Measurements from ENCODE around the genes FOXD2 and AGBL4.

DNA sequence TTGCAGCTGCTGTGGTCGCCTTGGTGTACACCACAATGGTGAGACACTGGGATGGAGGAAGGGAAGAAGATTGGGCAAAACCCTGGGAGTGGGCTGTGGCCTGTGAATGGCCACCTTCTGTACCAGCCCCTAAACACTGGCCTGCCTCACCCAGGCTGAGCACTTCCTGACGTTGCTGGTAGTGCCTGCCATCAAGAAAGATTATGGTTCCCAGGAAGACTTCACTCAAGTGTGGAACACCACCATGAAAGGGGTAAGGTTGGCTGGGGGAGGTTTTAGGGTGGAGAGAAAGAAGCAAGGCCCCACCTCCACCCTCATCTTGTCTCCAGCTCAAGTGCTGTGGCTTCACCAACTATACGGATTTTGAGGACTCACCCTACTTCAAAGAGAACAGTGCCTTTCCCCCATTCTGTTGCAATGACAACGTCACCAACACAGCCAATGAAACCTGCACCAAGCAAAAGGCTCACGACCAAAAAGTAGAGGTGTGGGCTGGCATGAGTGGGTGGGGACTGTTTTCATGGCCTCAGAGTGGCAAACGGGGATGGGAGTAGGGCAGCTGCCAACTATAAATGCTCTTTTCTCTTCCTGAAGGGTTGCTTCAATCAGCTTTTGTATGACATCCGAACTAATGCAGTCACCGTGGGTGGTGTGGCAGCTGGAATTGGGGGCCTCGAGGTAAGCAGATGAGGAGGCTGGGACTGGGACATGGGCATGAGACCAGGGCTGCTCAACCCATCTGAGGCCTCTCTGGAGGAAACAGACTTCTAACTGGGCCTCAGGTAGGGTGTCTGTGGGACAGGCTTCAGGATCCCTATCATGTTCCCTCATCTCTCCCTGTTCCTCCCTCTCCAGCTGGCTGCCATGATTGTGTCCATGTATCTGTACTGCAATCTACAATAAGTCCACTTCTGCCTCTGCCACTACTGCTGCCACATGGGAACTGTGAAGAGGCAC, 8.6 kb upstream of the P3R3URF start:
- PRO-cap, result no peak

DNA sequence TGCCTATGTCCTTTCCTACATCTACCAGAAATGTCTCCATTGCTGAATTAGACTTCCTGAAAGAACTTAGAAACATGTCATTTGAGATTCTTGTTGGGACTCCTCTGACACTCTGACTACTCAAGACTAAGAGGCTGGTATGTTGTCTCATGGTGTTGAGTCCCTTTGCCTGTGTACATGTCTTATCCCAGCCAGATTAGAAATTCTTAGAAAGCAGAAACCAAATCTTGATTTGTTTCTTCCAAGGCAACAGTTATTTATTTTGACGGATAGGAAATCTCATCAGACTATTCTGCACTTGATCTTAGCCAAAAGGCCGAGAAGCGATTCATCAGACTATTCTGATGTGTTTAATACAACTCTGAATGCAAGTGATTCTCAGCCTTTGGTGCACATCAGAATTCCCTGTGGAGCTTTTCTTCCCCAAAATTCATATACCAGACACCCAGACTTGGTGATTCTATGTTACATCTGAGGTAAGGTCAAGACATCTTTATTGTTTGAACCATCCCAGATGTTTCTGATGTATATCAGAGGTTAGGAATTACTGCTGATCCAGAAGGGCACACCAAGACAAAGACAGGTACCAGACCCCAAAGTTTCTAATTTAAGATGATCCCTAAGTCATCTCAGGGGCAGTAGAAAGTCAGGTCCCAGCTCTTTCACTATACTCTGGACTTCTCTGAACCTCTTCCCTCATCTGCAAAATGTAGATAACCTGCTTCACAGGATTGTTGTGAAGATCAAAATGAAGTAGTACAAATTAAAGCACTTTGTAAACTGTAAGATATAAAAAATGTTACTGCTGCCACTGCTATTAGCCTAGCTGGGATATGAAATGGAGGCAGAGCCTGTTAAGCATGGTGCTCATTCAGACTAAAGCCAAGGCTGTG, 15.5 kb downstream of the LRRC41 start:
- PRO-cap, result no peak

DNA sequence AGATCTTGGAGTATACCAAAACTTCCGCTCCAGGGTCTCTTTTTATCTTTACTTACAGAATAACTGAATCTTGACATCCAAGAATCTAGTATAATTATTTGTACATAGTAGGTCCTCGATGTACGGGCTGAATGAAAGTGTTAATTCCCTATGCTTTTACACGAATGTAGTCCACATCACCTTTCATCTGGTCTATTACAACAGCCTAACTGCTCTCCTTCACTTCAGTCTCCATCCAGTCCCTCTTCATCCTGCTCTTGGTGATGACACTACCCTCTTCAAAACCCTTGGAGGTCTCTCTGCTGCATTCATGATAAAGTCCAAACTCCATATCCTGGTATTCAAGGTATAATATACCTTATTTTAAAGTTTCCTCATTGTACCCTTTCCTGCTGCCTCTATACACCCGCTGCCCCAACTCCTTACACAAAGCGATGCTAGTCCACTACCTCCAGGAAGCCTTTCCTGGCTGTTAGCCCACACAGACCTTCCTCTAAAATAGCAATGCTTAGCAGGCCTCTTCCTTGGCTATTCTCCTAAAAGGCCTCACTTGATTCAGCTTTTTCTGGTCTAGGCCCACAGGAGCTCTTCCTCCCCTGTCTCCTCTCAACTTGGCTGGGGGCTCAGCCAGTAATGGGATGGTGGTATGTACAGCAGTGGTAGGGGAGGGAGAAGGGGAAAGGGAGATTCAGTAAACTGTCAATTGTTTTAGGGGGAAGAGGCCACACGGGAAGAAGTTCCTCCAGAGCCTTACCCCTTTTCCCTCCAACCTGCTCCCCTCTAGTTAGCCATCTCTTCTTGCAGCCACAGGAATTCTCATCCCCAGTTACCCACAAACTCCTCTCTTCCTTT, 2.8 kb downstream of the LRRC41 start:
- PRO-cap, result no peak

- PRO-cap, result no peak
These were observed 20.1 kb downstream of the FAAH start for GRCh38 chr1:46414122-46414632.

DNA sequence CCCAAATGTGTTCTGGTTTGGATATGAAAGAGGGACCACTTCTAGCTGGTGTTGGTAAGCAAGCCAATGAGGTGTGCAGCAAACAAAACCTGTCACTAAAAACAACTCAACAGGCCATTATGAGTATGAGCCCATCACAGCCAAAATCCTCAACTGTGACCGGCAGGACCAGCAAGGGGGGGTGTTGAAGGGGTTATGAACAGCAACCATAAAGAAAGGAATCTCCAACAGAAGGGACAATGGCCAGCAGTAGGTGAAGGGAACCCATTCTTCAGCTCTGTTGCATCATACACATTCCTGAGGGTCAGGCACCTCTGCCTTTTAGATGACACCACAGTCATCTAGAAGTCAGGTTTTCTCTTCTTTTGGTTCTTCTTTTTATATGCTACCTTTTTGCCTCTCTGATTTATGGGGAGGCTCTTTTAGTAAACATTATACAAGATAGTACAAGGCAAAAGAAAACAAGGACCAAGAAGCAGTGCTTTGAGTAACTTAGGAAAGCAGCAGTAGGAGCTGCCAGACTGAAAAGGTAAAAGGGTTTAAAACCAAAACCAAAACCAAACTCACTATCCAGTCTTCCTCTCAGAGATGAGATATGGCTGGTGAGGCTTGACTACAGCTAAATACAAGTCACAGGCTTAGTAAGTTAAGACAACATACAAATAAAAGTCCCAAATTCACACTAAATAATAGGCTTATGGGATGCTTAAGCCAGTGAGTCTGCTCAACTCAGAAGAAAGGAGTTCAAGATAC, 3.9 kb downstream of the TEX38 start:
- PRO-cap, result no peak

DNA sequence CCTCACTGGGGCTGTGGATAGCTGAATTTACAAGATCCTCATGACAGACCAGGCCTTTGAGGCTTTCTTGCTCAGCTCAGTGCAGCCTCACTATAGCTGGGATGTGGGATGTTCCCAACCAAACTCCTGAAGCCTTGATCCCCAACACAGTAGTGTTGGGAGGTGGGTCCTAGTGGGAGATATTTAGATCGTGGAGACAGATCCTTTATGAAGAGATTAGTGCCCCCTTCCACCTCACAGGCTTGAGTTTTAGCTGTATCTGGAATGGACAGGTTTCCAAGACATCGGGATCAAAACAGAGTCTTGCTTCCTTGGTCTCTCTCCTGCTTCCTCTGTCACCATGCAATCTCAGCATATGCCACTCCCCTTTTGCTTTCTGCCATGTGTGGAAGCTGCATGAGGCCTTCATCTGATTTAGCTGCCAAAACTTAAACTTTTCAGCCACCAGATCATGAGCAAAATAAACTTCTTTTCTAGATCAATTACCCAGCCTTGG, 13.5 kb downstream of the CYP4A11 start:
- PRO-cap, result no peak

DNA sequence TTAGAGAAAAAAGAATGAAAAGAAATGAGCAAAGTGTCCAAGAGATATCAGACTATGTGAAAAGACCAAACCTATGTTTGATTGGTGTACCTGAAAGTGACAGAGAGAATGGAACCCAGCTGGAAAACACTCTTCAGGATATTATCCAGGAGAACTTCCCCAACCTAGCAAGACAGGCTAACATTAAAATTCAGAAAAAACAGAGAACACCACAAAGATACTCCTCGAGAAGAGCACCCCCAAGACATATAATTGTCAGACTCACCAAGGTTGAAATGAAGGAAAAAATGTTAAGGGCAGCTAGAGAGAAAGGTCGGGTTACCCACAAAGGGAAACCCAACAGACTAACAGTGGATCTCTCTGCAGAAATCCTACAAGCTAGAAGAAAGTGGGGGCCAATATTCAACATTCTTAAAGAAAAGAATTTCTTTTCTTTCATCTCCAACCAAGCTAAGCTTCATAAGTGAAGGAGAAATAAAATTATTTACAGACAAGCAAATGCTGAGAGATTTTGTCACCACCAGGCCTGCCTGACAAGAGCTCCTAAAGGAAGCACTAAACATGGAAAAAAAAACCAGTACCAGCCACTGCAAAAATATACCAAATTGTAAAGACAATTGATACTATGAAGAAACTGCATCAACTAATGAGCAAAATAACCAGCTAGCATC, 37.0 kb upstream of the CYP4X1 start:
- PRO-cap, result no peak

DNA sequence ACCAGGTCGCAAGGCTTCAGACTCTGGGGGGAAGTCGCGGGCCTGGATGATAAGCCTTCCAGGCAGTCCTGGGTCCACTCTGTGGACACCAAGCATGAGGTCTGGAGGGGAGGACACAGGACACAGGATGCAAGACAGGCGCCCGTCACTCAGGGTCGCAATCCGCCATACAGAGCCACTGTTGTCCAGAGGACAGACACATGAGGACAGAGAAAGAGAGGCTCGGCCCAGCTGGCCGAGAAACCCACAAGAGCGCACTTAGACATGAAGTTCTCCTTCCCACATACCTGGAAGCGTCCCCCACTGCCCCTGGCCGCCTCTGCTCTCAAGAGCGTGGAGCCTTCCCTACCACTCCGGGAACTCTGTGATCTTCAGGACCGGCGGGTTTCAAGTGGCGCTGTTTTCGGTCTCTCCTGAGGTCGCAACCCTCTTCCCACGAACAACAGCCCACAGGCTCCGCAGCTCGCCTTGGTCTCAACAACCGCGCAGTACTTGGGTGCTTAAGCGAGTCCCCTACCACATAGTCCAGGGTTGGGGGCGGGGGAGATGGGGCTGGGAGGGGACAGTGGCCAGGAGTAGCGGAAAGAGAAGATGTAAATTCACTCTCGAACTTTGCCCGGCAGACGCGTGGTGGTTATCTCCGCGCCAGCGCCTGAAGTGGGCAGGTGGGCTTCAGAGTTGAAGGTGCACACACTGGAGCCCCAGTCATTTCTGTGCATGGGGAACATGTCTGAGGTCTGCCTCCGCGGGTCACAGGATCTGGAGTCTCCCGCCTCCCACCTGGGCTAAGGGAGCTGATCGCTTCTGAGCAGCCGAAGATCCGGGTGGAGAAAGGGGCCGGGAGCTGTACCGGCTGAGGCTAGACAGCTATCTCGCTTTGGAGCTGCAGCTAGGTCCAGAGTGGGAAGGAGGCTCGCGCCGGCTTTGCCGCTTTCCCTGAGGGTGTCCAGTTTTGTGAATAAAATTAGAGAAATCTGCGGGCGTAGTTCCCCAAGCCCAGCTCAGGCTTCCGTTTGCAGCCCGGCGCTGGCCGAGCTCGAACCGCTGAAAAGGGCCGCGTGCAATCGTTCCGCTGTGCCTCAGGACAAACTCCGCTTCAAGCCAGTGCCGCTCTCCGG, 4.4 kb upstream of the FOXD2 start:
- PRO-cap, result no peak

GRCh38 chr1:47436410-47437472, 1.1 kb upstream of the FOXD2 start:
- PRO-cap, result no peak

DNA sequence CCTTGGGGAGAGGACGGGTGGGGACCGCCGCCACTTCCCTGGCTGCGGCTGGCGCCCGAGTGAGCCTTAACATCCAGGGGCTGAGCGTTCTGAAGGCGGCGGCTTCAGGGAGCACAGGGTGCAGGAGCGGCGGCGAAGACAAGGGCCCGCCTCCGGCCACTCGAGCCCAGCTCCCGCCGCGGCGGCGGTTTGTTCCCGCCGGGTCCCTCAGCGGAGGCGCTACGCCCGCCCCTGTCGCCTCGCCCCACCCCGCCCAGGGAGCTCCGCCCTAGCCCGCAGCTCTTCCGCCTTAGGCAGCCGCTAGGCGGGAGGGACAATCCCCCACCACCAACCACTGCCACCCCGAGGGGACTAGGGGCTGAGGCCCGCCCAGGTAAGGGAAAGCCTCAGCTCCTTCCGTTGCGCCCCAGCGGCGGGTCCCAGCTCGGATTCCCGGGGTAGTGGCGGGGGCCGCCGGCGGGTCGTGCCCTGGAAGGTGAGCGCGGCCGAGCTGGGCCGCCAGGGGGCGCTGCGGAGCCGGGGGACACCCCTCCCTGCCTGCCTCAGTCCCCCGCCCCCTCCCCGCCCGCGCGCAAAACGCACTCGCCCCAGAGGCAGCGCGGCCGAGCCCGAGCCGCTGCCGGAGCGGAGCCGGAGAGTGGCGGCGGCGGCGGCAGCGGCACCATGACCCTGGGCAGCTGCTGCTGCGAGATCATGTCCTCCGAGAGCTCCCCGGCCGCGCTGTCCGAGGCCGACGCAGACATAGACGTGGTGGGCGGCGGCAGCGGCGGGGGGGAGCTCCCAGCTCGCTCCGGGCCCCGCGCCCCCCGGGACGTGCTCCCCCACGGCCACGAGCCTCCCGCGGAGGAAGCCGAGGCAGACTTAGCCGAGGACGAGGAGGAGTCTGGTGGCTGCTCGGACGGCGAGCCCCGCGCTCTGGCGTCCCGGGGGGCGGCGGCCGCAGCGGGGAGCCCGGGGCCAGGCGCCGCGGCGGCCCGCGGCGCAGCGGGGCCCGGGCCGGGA, at the start of gene FOXD2:
Gene FOXD2, plus strand, starts transcription at position 572 of the 1,002 bp plus-strand sequence.
- PRO-cap, result bidirectional peak, plus-strand start at position 354 of the sequence, minus-strand start at position 183 of the sequence; unidirectional peak, plus-strand start at position 590 of the sequence

GRCh38 chr1:47558880-47559323, 121.1 kb downstream of the FOXD2 start:
- PRO-cap, result unidirectional peak, plus-strand start at chr1:47559132

- PRO-cap, result bidirectional peak, plus-strand start at chr1:47657565, minus-strand start at chr1:47657468
These were observed 219.2 kb downstream of the FOXD2 start for GRCh38 chr1:47656820-47657733.

DNA sequence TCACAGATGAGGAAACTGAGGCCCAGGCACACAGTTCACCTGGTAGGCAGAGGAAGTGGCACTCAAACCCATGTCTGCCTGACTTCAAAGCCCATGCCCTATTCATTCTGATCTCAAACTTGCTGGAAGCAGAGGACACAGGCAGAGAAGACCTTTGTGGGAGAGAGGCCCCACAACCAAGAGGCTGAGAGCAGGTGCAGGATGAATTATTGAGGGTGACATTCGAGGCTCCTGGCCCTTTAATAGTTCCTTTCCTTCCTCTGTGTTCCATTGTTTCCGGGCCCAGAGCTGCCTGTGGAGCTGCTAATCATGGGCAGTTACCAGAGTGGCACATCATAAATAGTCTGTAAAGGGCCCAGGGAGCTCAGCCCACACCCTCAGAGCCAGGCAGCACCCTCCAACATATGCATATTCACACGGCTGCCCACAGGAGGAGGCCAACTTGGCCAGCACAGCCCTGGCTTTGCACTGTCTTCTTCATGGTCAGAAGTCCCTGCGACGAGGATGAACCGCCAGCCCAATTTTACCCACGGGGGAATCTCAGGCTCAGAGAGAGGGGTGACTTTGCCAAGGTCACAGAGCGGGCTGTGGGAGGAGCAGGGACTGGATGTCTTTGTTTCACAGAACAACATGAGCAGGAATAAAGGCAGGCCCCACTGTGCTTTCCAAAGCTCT, 172.6 kb downstream of the TRABD2B start:
- PRO-cap, result no peak

DNA sequence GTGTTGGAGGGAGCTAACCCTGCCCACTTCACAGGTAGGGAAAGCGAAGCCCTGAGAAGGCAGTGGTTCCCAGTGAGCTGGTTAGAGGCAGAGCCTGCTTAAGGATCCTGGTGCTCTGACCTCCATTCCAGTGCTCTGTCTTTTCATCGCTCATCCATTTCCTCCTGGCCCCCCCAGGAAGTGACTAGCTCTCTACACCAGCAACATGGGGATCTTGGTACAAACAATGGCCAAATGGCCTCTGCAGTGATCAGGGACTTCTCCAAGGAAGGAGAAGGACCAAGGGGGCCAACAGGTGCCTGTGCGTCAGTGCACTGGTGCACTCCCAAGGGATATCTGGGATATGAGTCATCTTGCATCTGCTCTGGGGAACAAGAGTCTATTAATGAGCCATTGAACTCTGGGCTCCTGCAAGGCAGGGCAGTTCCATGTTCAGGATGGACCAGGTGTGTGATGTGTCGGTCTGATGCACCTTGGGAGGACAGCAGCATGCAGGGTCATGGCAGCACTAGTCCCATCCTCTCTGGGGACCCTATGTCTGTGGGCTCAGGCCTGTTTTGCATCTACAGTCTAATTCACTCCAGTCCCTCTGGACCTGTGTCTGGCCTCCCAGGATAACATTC, 125.4 kb downstream of the TRABD2B start:
- PRO-cap, result no peak

DNA sequence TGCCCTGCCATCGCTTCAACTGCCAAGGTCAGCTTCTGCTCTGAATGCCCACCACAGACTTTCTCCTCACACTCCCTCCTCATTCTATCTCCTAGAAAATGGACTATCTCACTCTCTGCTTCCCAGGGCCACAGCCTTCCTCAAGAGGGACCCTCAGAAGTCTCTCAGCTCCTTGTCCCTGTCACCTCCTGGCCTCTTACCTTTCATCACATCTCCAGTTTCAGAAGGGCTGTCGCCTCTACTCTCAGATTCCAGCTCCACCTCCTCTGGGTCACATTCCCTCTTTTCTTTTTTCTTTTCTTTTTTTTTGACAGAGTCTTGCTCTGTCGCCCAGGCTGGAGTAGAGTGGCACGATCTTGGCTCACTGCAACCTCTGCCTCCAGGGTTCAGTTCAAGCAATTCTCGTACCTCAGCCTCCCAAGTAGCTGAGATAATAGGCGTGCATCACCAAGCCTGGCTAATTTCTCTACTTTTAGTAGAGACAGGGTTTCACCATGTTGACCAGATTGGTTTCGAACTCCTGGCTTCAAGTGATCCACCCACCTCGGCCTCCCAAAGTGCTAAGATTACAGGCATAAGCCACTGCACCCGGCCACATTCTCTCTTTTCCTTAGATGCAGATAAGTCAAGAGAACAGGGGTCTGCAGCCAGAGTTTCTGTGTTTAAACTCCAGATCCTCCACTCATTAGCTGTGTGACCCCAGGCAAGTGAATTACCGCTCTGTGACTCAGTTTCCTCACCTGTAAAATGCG, 16.3 kb downstream of the TRABD2B start:
- PRO-cap, result no peak

DNA sequence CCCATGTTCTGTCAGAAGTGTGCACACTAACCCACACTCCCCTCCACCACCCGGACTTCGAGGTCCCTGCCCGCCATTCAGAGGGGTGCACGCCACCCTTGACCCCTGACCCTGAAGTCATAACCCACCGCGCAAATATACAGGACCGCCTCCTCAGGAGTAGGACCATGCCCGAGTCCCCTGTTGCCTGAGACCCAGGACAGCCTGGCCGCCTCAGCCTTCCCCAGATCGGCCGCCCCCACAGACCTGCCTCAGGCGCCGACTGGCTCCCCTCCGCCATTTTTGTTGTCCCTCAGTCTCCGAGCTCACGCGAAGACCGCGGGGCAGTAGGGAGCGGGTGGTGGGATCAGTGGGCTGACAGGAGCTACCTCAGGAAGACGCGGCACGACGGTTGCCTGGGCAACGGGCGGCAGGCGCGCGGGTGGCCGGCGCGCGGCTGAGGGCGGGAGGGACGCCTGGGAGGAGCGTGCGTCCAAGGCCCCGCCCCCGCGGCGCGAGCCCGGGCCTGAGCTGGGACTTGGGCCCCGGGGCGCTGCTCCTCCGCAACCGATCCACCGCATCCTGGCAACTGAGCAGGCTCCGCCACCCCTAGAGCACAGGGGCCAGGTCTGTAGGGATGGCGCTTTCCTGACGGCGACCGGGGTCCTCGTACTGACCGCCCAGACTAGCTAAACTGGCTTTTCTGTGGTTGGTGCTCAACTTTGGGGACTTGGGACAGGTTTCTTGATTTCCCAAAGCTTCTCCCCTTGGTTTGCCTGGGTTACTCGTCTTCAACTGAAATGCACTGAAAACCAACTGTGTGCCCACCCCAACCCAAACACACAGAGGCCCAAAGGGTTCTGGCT, at the start of gene AGBL4:
Gene AGBL4, minus strand, starts transcription at position 438 of the 845 bp plus-strand sequence.
- PRO-cap, result no peak

DNA sequence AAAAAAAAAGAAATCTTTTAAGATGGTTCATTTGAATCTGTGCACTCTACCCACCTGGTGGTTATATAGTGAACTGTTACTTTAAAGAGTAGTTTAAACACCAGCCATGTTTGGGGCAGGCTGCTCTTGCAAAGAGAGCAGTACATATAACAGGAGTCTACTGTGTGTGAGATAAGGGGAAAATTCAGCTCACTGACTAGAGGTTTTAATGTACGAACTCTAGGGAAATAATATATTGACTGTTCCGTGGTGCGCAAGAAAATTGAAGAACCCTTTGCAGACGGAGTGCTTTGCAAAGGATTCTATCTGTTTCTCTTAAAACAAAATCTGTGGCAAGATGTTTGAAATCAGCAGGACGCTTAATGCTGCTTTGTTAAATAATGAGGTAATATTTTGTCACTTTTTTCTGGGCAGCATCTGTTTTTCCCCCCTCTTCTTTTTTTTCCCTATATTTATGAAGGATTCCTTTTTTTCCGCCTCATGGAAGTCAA, 3.1 kb upstream of the ELAVL4 start:
- PRO-cap, result no peak

- PRO-cap, result no peak
These were observed 66.9 kb downstream of the ELAVL4 start for GRCh38 chr1:50175579-50176141.

DNA sequence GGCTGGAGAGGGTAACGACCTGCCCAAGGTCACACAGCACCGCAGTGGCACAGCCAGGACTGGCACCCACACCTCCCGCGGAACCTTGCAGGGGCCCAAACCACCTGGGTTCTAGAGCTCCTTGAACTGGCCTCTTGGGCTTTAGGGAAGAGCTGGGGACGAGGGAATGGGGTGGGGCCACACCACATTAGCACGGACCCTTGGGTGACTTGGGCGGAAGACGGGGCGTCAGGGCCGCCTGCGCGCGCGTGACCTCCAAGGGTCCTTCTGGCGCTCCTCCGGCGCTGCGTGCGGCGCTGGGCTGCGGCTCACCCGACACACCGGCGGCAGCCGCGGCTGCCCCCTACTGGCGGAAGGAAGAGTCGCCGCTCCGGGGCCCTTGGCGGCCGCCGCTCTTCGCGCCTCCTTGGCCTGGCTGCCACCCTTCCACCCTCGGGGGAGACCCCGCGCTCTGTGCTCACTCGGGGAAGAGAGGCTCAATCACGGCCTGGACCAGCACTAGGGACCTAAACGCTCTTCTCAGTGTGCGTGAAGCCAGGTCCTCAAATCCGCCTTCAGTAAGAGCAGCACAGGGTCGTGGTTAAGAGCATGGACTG, 89.7 kb downstream of the DMRTA2 start:
- PRO-cap, result no peak

- PRO-cap, result no peak
These were observed 102.0 kb upstream of the DMRTA2 start for GRCh38 chr1:50525305-50525678.

Measured in penis (tissue), 1 donor.